SEM (cell line): ENCODE measurements around the genes FBXL15 and CNNM2.

DNA sequence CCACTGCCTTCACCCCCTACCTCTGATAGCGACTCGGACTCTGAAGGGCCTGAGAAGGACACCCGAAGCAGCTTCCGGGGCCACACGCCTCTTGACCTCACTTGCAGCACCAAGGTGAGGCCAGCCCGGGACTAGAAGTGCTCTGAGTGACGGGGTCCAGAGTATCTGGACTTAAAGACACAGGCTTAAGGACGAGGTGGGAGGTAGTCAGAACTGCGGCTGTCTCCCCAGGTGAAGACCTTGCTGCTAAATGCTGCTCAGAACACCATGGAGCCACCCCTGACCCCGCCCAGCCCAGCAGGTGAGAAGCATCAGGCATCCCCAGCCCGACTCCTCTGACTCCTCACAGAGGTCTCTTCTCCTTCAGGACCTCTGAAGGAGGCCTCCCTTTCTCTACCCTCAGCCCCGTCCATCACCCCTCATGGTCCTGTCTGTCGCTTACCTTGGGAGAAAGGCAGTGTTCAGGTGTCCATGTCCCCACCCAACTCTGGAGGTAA is 5.8 kb downstream of the NFKB2 start:
- PRO-cap: no peak

GRCh38 chr10:102410472-102411307 is 7.9 kb downstream of the PSD start:
- PRO-cap: no peak

- PRO-cap: bidirectional peak, plus-strand start at chr10:102420831, minus-strand start at chr10:102420748; bidirectional peak, plus-strand start at chr10:102421105, minus-strand start at chr10:102420993
Measured at GRCh38 chr10:102420487-102421312, at the start of gene FBXL15. Gene FBXL15 (plus strand): TSS chr10:102420836.

DNA sequence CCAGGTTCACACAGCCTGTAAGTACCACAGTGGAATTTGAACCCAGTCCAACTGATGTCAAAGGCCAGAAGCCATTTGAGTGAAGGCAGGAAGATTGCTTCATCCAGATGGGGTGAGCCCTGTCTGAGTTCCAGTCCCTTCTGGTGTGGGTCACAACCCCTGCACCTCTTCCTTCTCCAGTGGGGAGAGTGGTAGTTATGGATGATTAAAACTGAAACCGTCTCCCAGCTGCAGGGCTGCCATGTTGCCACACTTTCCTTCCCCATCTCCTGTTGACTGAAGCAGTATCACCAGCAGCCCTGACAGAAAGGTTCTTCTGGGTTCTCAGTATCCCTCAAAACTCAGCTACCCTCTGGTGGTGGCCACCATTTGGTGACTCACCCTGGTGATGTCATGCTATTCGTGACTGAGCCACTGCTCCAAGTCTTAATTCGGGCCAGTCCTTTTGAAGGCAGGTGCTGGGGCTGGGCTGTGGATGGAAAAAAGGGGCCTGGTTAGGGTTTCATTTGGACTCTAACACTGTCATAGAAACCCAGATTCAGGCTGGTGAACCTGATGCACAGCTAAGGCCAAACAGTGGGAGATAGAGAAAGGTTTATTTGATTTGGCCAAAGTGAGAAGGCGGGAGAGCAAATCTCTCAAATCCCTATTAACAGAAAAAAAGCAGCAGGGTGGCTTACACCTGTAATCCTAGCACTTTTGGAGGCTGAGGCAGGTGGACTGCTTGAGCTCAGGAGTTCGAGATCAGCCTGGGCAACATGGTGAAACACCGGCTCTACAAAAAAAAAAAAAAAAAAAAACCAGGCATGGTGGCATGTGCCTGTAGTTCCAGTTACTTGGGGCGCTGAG is 1.6 kb upstream of the C10orf95 start:
- PRO-cap: no peak

DNA sequence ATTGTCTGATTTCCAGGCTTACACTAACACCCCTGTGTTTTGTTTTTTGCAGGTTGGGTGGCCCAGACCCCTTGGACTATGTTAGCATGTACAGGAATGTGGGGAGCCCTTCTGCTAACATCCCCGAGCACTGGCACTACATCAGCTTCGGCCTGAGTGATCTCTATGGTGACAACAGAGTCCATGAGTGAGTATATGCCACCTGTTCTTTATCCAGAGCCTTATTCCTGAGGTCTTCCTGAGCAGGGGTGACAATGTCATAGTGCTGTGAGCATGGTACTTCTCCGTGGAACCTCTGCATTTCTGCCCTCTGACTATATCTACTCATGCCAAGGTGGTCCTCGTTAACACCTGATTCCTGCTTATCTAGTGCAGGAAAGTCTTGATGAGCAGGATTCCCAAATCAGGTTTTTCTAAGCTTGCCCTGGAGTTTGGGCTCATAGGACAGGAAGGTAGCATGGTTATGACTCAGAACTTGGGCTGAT is 5.4 kb downstream of the SUFU start:
- PRO-cap: no peak

DNA sequence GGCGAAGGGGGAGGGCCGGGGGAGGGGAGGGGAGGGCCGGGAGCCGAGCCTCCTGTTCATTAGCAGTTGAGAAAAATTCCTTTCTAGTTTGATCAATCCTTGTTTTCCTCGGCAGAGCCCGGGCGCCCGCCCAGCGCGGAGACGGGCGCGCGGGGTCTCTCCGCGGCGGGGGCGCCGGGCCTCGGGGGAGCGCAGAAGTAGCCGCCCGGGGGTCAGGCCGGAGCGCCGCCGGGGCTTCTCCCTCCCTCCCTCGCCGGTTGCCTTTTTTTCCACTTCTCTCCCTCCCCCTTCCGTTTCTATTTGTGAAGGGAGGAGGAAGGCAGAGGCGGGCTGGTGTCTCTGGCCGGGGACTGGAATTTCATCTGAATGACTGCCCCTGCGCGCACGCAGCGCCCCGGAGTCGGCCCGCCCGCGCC is 702 bp upstream of the TRIM8 start:
- PRO-cap: bidirectional peak, plus-strand start at position 95 of the sequence, minus-strand start outside the sequence; bidirectional peak, plus-strand start at position 293 of the sequence, minus-strand start at position 364 of the sequence

DNA sequence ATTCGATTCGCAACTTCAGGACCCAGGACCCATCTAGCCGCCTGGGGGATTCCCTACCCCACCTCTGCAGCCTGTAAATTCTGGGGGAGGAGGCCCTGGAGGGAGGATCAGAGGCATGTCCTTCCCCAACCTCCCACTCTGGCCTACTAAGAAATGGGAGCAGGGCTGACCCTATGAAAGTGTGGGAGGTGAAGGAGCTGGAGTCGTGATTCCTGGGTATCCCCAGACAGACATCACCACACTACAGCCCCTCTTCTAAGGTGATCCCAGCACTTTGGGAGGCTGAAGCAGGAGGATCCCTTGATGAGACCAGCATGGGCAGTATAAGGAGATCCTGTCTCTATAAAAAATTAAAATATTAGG is 17.5 kb downstream of the TRIM8 start:
- PRO-cap: no peak

DNA sequence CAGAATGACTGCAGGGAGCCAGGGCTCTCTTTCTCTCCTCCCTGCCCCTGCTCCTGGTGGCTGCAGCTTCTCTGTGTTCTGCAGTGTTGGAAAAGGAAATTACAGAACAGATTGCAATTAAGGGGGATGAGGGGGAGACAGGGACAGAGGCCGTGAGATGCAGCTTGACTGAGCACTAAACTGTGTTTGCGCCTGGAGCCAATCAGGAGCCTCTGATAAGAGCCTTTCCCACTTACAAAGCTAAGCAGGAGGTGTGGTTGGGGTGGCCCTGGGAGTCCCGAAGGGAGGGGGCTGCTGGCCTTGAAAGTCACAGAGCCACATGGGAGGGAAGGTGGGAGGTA is 26.6 kb downstream of the TRIM8 start:
- PRO-cap: no peak

- PRO-cap: bidirectional peak, plus-strand start at chr10:102674248, minus-strand start at chr10:102674253
Measured at GRCh38 chr10:102673826-102674555, 29.7 kb downstream of the TRIM8 start.

DNA sequence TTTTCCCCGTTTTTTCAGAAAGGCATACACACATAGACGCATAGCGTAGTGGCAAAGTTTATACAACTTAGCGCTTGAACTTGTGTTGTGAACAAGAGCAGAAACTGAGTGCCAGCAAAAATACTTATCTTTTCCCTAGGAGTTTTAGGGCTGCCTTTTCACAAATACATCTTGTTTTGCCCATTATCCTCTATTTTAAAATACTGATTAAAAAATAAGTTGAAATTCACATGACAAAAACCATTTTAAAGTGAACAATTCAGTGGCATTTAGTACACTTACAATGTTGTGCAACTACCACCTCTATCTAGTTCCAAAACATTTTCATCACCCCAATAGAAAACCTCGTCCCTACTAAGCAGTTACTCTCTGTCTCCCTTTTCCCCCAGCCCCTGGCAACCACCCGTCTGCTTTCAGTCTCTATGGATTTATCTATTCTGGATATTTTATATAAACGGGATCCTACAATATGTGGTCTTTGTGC is 1.4 kb downstream of the WBP1L start:
- PRO-cap: no peak

DNA sequence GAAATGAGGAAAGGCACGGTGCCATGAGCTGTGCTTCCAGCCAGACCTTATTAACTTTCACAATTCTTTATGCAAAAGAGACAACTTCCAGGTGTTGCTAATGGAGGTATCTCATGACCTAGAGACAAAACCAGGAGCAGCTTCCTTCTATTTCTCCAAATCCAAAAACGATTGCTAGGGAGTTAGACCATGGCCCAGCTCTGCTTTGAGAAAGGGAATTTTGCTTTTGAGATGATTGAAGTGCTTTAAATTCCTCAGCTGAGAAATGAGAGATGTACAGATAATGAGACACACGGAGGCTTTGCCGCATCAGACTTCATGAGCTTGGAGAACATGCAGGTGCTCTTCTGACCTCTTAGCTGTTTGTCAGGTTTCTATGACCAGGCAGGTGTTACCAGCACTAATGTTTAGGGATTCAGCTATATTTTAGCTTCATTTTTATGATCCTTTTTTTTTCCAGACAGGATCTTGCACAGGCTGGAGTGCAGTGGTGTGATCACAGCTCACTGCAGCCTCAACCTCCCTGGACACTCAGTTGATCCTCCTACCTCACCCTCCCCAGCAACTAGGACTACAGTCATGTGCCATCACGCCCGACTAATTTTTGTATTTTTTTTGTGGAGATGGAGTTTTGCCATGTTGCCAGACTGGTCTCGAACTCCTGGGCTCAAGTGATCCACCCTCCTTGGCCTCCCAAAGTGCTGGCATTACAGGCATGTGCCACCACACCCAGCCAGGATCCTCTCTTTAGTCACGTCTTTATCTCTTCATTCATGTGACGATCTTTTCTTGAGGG is 21.2 kb downstream of the WBP1L start:
- PRO-cap: no peak

GRCh38 chr10:102770645-102771165 is 27.0 kb downstream of the WBP1L start:
- PRO-cap: no peak

- PRO-cap: bidirectional peak, plus-strand start at chr10:102776183, minus-strand start at chr10:102776080
Measured at GRCh38 chr10:102775949-102776650, 32.4 kb downstream of the WBP1L start.

DNA sequence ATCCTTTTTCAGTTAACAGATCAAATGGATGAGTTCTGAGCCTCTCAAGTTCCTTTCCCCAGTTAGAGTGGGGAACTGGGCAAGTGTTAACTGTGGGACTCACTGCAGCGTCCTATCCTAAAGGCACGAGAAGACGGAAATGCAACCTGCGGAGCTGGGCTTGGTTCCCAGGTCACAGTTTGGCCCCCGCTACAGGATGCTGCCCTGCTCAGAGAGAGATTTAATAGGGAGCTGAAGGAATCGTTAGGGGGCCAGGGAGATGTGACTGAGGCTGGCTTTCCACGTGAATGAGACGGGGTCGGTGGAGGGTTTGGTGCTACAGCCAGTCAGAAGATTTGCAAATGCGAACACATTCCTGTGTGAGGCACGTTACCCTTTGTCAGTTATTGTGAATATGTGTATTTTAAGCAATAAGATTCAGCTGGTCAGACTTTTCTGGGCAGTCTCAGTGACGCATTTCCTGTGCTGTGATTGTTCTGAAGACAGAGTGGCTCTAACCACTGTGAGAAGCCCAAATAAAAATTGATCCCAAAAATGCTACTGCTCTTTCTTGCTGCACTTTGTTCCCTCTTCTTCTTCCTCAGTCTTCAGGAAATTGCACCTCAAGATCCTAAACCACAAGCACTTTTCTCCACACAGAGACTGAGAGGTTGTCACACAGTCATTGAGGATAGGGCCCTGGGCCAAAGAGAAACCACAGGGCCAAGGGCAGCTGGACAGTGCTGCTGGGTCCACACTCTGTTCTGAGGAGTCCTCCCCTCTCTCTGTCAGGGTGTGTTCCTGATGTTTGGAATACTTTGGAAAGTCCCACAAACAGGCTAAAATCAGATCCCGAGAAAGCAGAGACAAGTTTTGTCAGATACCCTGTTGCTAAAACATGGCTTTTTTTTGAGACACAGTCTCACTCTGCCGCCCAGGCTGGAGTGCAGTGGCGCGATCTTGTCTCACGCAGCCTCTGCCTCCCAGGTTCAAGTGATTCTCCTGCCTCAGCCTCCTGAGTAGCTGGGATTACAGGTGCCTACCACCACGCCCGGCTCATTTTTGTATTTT is 21.2 kb downstream of the CYP17A1 start:
- PRO-cap: unidirectional peak, minus-strand start at position 289 of the sequence; unidirectional peak, minus-strand start at position 385 of the sequence

DNA sequence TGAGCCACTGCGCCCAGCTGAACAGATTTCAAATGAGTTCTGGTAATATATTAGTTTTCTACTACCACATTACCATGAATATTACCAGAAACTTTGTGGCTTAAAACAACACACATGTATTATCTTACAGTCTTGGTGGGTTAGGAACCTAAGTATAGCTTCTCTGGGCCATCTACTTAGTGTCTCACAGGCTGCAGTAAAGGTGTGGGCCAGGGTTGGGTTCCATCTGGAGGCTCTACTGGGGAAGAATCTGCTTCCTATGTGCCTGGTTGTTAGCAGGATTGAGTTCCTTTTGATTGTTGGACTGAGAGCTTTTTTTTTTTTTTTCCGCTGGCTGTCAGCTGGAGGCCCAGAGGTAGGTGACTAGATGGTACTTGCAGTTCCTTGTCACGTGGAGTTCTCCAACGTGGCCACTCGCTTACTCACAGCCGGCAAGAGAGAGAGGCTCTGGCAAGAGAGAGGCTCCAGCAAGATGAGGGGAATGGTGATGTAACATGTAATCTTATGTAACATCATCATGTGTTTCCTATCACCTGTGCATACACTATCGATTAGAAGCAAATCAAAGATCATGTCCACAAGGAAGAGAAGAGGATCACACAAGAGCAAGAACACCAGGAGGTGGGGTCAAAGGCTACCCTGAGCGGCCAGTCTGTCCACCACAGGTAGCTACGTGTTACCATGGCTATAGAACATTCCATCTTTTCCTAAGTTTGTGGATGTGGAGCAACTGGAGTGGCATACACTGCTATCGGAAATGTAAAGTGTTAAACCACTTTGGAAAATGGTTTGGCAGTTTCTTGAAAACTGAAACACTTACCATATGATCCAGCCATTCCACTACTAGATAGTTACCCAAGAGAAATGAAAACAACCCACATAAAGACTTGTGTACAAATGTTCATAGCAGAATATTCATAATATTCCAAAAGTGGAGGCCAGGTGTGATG is 4.0 kb upstream of the BORCS7 start:
- PRO-cap: no peak

DNA sequence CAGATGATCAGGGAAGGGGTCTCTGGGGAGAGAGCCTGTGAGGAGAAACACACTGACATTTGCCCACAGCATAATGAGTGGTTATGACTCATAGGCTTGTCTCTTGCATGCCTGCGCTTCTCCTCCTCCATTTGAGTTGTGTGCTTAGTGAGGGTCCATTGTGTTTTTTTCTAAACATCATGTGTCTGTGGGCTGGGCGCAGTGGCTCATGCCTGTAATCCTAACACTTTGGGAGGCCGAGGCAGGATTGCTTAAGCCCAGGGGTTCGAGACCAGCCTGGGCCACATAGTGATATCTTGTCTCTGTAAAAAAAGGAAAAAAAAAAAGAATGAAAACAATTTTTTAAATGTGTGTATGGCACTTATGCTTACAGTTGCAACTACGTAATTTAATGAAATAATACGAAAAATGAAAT is 2.0 kb downstream of the BORCS7 start:
- PRO-cap: no peak

DNA sequence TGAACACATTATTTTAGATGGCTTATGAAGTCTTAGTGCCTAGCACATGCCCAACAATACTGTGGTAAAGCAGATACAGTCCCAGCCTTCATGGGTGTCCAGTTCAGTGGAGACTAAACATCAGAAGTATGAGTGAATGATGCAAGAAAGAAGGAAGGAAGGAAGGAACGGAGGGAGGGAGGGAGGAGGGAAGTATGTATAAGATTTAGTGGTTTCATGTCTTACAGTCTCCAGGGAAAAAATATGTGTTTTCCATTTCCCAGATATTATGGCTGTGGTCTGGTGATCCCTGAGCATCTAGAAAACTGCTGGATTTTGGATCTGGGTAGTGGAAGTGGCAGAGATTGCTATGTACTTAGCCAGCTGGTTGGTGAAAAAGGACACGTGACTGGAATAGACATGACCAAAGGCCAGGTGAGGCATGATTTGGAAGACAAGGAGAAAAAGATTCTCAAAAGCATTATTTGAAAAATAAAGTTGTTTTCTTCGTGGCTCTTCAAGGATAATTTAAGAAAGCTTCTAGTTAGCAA is 3.0 kb downstream of the AS3MT start:
- PRO-cap: no peak

DNA sequence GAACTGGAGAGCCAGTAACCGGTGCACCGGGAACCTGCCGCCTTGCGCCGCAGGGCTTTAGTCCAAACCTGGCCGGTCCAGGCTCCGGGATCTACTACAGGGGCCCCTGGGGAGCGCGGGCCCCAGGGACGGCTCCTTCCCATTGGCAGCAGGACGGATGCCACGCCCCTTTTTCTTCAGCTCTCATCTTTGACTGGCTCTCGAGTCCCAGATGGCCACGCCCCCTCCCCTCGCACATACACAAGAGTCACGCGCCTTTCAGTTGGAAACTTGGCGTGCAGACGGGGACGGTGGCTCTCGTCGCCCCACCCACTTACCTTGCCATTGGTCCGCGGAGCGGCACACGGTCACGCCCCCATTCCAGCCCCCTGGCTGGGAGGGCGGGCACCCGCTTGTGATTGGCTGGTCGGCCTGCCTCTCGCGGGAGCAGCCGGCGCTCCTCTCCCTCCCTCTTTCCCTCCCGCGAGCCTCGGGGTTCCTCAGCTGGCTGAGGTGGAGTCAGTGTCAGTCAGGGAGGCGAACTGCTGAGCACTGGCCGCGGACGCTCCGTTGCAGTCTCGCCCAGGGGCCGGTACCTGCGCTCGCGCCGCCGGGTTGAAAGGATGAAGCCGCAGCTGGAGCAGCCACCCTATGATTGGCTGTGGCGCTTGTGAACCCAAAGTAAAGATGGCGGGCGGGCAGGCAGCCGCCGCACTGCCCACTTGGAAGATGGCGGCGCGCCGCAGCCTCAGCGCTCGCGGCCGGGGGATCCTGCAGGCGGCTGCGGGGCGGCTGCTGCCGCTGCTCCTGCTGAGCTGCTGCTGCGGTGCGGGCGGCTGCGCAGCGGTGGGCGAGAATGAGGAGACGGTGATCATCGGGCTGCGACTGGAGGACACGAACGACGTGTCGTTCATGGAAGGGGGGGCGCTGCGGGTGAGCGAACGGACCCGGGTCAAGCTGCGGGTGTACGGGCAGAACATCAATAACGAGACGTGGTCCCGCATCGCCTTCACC is at the start of gene CNNM2:
TSS of gene CNNM2 (plus strand) at position 444 of the 993 bp plus-strand sequence.
- PRO-cap: bidirectional peak, plus-strand start at position 261 of the sequence, minus-strand start at position 81 of the sequence; unidirectional peak, plus-strand start at position 501 of the sequence; unidirectional peak, plus-strand start at position 658 of the sequence

DNA sequence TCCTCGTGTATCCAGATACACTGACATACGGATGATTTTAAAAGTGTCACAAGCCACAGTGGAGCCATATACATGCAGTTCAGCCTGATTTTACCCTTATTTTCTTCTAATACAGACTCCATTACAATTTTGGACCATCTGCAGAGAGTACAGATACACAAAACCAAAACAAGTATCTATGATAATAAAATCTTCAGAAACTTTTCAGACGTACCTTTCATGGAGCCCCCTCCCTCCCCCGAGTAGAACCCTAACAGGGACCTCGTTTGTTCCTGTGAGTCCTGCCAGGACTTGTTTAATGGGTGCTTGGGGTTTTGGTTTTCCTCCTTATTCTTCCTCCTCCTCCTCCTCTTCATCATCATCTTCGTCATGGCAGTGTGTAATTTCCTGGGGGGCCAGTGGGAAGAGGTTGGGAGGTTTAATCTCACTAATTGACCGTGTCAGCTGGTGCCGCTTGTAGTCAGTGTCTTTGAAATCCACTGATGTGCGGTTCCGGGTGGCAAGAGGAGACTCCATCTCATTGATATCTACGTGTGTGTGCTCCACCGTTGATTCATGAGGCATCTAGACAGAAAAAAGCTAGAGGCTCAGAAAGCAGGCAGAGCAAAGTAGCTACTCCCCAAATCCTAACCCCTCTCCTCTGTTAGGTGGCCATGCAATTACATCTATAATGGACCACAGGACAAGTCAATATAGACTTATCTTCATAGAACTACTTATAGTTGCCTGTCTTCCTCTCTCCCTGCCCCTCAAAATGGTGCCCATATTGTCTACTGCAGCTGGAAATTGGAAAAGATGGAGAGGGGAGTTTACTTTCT is 103.5 kb downstream of the NT5C2 start:
- PRO-cap: no peak

GRCh38 chr10:103138195-103138763 is 54.8 kb downstream of the NT5C2 start:
- PRO-cap: no peak